H7 (cell line): ENCODE results near the gene MASTL.

- RAMPAGE, long total RNA = no peak
These were observed 15.0 kb downstream of the YME1L1 start for GRCh38 chr10:27138956-27139850.

GRCh38 chr10:27154811-27155525, at the start of gene MASTL:
Gene MASTL (plus strand): TSS chr10:27155352.
- RAMPAGE, long total RNA = start-site peak on the minus strand at chr10:27155223-27155303, 29 reads; start-site peak on the plus strand at chr10:27155363-27155367, 273 reads

GRCh38 chr10:28163112-28163738, 139.6 kb downstream of the MPP7 start:
- RAMPAGE, long total RNA = no peak

GRCh38 chr10:28238346-28238911, 64.4 kb downstream of the MPP7 start:
- RAMPAGE, long total RNA = no peak

DNA sequence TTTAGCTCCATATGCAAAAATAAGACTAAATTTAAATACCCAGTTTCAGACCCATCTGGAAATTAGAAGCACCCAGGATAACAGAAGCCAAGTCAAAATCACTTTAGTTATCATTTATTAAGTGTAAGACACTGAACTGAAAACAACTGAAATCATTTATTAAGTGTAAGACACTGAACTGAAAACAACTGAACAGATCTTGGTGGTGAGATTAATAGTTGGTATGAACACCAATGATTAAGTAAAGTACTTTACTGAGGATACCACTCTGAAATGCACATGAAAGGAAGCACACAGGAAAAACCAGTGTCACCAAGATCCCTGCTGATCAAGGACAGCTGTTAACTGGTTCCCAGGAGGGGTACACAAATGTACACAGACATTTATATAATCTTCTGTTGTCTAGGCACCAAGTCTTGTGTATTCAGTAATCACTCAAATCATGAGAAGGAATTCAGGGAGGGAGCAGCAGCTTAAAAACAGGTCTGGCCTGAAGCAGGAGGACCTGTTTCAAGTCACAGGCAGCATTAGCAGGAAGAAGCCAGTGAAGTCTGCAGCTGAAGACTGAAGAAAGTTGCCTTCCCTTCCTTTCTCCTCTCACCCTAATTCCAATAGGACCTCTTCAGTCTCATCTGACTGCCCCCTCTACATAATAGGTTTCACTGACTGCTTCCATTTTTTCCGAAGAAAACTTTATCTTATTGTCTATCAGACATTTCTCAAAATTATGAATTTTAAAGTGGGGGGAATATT, 18.8 kb downstream of the MPP7 start:
- RAMPAGE, long total RNA = no peak

- RAMPAGE, long total RNA = no peak
These were observed 76.0 kb upstream of the MPP7 start for GRCh38 chr10:28378999-28379198.

DNA sequence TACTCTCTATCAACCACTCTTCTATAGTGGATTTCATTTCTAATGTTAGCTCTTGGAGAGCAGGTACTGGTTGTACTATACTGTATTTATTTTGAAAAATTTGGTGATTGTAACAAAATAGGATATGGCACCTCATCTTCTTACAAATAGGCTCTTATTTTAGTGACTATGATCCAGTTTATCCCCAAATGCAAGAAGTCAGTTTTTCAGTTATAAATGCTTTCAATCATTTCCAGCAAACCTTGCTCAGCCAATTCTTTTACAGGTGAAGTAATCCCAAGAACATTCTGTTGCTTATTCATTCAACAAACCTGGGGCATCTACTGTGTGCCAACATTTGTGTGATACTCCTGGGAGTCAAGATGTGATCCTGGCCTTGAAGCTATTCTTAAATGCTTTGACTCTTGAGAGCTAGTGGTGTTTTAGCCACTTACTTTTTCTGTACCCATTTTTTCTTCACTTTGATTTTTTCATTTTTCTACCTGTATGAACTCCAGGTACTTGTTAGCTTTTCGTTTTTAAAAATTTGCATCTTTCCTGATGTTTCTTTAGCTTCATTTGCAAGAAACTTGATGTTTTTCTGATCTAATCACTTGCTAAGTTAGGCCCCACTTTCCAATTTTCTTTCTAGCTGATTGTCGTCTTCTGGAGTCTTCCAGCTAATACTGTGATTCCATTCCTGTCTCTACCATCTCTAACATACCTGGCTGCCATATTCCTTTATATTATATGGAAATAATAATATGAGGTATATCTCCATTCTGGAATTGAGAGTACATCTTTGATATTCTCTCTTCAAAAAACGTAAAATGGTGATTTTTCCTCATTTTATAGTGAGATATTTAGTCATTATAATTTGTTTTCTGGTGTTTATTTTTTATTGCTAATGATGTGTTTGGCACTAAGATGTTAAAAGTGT, 4.7 kb downstream of the WAC start:
- RAMPAGE, long total RNA = no peak

DNA sequence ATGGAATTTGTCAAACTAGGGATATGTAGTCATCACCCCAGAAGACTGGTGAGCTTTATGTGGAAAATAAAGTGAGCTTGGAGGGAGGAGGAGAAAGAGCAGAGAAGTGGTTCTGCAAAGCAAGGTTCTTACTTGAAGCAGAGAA, 2.3 kb downstream of the BAMBI start:
- RAMPAGE, long total RNA = no peak

GRCh38 chr10:29131987-29132302, 156.9 kb upstream of the LYZL1 start:
- RAMPAGE, long total RNA = no peak

DNA sequence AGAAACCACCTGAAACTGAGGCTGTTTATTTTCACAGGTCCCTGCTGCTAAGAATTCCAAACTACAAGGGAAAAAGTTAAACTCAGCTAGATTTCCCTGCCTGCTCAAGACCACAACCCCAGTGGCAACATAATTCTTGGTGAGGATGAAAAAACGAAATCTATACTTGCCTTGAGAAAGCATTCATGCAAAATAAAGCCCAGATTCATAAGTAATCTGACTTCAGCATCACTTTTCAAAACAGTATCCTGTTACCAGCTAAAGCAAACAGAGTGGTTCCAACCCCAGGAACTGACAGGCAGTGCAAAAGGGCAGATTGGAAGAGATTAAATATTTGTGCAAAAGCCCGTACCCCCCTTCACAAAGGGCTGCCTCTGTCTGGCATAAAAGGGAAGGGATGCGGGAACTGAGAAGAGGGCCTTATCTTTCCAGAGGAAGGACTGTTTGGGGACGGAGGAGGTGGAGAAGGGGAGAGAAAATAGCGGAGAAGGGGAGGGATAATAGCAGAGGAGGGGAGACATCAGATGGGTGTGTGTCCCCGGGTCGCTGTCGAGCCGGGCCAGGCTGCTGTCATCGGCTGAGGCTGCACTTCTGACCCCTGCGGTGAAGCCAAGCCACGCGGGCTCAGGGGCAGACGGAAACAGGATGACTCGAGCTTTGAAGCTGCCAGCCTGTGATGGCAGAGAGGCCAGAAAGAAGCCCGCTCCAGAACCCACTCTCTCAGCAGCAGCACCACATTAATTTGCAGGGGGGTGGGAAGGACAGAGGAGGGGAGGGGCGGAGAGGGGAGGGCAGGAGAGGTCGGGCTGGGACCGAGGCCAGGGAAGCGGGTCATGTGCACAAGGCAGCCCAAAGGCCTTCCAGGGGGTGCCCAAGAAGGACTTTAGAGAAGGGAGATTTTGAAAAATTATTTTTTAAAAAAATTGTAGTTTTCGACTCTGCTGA, 29.5 kb downstream of the LYZL1 start:
- RAMPAGE, long total RNA = no peak

DNA sequence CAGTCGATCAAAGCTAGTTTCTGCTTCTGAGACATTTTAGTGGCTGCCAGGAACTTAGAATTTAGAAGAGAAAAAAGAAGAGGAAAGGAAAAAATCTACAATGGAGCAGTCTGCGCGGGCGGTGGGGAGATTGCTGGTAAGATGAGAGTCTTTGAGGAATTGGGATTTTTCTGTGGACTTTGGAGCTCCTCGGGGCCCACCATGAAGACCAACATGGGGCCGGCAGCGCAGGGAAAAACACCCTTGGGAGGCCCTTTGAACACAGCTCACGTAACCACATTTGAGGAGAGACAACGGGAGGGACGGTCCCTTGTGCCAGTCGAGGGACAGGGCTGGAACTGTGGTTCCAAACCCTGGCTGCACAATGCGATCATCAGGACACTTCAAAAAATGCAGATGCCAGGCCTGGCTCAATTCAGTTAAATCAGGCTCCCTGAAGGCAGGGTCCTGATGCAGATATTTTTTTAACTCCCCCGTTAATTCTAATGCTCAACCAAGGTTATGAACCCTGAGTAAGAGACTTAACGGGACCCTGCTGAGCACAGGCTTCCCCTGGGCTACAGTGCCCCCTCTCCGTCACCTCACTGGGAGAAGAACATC, 30.3 kb downstream of the LYZL1 start:
- RAMPAGE, long total RNA = no peak

GRCh38 chr10:29410413-29410831, 121.6 kb downstream of the LYZL1 start:
- RAMPAGE, long total RNA = no peak

DNA sequence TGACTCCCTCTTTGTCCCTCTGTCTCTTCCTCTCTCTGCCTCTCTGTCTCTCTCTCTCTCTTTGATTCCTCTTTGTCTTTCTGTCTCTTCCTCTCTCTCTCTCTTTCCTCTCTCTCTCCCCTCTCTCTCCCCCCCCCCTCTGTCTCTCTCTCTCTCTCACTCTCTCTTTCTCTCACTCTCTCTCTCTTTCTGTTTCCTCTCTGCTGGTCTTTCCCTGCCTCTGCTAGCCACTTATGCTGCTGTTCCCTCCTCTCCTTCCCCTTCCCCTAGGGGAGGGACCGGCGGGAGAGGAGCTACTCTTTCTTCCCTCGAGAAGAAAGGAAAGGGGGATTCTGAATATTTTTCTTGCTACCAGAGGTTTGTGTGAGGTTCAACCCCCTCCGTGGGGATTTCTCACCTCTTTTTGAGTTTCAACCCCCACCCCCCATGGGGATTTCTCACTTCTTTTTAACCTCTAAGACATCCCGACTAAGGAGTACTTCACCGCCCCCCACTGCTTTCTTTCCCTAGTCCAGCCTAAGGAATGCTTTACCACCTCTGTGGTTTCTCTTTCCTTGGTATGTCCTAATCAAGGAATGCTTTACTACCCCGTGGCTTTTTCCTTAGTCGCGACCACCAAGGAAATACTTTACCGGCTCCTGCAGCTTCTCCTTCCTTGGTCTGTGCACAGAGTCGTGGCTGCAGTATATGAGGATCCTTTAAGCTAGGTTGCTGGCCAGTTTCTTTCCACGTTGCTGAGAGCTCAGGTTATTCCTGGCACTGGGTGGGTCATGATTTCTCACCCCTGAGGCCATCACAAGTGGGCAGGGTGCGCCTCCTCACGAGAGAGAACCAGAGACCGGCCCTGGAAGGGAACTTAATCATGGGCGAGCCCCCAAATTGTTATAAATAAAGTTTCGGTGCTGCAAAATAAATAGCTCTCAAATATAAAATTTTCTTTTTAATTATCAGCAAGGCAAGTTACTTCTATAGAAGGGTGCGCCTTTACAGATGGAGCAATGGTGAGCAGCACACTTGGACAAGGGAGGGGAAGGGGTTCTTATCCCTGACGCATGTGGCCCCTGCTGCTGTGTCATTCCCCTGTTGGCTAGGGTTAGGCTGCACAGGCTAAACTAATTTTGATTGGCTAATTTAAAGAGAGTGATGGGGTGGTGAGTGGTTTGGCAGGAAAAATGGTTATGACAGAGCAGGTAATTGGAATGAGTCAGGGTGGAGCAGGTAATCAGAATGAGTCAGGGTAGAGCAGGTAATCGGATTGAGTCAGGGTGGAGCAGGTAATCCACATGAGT, 149.5 kb downstream of the LYZL1 start:
- RAMPAGE, long total RNA = no peak

- RAMPAGE, long total RNA = no peak
These were observed 164.3 kb downstream of the LYZL1 start for GRCh38 chr10:29453118-29453647.

DNA sequence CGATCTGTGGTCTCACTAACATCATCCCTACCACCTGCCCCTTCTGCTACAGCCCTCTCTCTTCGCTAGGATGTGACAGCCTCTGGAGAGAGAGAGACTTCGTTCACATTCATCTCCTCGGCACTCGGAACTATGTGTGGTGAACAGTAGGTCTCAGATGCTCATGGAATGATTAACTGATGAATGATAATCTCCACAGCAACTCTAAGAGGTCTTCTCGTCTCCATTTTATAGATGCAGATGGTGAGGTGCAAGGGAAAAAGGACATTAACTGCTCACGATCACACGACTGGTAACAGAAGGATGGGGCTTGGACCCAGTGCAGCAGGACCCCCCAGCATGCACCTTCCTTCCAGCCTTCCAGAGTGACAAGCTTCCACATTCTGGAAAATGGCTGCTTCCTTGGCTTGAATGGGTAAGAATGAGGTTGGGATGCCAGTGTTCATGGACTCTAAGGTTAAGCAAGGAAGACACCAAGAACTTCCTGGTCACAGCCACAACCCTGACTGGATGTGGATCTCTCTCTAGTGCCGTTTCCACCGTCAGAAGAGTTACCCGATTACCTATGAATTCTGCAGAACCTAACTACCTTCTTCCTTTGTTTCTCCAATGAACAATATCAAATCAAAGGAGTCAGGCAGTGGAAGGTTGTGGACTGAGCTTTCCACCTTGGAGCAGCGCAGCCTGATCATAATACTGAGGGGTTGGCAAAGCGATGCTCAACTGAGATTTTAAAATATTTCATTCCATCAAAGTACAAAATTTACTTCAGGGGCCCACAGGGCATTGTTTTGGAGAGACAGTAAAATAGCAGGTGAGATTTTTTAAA, 94.3 kb downstream of the SVIL start:
- RAMPAGE, long total RNA = no peak

DNA sequence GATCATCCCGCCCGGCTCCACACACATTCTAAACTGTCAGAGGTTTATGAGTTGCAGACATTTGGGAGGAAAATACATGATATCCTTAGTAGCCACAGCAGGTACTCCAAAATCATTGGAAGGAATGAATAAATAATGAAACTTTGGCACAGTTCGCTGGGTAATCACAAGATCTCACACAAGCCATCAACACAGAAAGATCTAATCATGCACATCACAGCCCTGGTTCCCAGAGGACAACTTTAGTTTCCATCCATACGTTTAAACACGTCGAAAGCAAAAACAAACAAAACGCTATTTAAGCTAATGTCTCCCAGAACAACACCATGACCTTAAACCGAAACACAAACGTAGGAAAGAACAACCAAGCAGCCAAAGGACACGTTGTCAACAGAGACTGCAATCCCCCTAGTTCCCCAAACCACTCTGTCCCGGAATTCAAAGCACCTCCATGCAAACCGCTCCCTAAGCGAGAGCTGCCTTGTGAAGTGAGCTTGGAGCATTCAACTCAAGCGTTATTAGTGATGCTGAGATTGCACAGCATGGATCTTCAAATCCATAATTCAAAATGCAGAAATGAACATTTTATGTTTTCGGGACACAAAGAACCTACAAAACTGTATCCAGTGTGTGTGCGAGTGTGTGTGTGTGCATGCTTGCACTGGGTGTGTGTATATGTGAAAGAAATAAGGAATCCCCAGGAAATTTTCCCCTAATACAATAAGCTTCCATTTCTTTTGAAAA, 12.2 kb downstream of the SVIL start:
- RAMPAGE, long total RNA = no peak

- RAMPAGE, long total RNA = no peak
These were observed 56.9 kb upstream of the SVIL start for GRCh38 chr10:29691691-29692146.

GRCh38 chr10:29735574-29736146, 100.9 kb upstream of the SVIL start:
- RAMPAGE, long total RNA = no peak

- RAMPAGE, long total RNA = no peak
These were observed 208.4 kb upstream of the SVIL start for GRCh38 chr10:29843133-29843649.

- RAMPAGE, long total RNA = no peak
These were observed 110.5 kb downstream of the JCAD start for GRCh38 chr10:29948606-29949601.